Skeletal muscle satellite cell (primary cell): Measurements from ENCODE around the gene MZF1.

DNA sequence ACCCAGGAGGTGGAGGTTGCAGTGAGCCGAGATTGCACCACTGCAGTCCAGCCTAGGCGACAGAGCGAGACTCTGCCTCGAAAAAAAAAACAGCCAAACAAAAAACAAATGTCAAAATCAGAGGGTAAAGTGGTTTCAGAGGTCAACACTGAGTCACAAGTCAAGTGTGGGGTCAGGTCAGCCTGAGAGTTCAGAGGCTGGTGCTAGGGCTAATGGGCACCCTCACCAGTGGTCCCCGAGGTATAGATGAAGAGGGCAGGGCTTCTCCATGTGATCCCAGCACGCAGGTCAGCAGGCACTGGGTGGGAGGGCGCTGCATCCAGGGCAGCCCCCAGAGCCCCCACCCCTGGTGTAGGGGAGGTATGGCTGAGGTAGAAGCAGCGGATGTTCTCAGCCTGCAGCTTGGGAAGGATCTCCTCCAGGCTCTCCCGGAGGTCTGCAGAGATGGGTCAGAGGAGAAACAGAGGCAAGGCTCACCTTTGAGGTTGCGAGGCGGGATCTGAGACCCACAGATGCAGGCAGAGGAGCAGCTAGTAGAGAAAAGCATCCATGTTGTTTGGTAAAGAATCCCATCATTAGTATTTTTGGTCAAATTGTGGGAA is 1.2 kb downstream of the SLC27A5 start:
- CAGE, long polyA plus RNA, result no peak

- CAGE, long polyA plus RNA, result no peak
Observed at GRCh38 chr19:58563248-58563685, 4.9 kb upstream of the UBE2M start.

- CAGE, long polyA plus RNA, result no peak
Observed at GRCh38 chr19:58572419-58572899, 676 bp downstream of the MZF1 start.

DNA sequence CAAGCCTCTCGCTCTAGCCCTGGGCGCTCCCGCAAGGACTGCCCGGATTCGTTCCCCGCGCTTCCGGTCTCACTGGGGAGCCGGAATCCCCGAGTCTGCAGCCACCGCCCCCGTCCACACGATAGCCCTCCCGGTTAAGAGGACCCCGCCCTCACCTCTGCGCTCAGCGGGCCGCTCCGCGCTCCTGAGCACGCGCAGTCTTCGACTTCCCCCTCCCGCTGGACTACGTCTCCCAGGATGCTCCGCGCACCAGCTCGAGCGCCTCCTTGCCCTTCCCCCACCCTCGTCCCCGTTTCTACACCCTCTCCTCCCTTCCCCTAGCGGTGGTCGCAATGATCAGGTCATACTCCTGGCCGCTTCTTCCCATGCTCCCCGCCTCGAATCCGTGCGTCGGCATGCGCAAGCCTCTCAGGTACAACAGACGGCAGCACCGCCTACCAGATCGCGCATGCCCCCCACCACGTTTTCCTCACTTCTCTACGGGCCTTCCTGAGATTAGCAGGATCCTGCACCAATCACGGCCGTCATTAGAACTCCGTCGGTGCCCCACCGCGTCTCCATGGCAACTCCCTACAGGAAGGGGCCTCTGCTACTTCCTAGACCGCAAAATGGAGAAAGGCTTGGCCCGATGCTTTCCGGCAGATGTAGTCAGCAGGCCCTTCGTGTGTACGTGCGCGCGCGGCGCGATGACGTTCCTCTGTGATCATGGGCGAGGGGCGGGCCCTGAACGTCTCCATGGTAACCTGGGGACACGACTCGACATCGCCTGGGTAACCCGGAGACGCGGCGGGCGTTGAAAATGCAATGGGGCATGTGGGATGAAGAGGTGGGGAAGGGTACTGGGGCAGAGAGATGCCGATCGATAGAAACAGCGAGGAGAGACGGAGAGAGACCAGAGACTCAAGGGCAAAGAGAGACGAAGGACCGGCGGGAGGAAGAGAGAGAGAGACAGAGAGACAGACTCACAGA is at the start of gene MZF1:
Gene MZF1 (minus strand): TSS at position 436 of the 969 bp plus-strand sequence.
- CAGE, long polyA plus RNA, result no peak